Measurements from ENCODE around the gene DUSP21.

DNA sequence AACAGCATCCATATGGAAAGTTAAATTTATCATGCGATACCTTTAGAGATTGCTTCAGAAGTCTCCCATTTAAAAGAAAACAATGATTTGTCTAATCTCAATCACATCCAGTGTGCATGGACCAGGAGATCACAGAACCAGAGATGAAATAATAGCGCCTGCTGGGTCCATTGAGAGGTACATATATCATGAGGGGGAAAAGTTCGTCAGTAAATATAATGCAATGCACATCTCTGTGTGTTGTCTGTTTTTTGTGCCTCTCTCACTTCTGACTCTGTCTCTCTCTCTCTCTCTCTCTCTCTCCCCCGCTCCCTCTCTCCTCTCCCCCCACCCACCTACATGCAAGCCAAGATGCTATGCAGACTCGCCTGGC, 92.1 kb downstream of the FUNDC1 start:
- PRO-cap: no peak

- PRO-cap: no peak
These were observed 108.8 kb upstream of the FUNDC1 start for GRCh38 chrX:44651499-44651773.

- PRO-cap: no peak
These were observed at the start of gene DUSP21 for GRCh38 chrX:44843794-44844133. DUSP21 (plus strand) TSS chrX:44844021.

DNA sequence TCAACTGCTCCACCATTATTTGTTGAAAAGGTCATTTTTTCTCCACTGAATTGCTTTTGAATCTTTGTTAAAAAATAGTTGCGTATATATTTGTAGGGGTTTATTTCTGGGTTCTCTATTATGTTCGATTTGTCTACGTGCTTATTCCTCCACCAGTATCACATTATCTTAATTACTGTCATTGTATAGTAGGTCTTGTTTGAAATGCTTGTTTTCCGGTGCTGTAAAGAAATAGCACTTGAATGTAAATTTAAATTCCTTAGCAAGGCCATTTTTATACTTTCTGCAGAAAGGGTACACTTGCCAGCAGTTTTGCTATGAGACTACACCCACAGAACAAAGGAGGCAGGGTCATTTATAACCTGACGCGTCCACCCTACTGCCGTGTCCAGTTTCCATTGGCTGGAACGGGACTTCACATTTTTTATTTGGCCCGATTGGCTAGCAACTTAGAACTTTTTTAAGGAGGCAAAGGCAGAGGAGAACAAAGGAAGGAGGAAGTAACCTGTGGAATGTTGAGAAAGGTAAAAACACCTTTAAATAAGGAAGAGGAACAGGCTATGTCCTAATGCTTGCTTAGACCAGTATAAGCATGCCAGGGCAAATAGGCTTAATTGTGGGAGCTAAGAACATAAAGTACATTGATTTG, 18.5 kb downstream of the KDM6A start:
- PRO-cap: no peak

DNA sequence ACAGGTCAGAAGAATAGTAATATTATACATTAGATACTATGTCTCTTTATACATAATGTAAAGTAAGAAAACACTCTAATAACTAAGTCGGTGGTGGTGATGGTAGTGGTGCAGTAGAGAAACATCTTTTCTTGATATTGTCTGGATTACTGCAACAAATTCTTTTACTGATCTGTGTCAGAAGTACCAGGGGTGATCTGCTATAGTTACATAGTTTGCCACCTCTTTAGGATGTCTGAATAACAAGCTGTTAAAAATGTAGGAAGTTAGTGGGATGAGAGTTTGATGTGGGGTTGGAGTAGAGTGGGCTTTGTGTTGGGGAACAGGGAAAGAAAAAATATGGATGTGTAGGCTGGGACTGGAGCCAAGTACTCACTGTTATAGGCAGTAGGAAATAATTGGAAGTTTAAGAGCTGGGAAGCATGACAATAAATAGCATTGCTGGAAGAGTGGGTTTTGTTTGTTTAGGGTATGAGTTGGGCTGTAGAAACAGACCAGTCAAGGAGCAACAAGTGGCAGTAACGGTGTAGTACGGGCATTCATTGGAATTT, 81.4 kb downstream of the KDM6A start:
- PRO-cap: no peak

- PRO-cap: no peak
These were observed 2.2 kb downstream of the DIPK2B start for GRCh38 chrX:45198153-45199239.

GRCh38 chrX:45743062-45743339, 542.3 kb upstream of the DIPK2B start:
- PRO-cap: unidirectional peak, minus-strand start at chrX:45743197

DNA sequence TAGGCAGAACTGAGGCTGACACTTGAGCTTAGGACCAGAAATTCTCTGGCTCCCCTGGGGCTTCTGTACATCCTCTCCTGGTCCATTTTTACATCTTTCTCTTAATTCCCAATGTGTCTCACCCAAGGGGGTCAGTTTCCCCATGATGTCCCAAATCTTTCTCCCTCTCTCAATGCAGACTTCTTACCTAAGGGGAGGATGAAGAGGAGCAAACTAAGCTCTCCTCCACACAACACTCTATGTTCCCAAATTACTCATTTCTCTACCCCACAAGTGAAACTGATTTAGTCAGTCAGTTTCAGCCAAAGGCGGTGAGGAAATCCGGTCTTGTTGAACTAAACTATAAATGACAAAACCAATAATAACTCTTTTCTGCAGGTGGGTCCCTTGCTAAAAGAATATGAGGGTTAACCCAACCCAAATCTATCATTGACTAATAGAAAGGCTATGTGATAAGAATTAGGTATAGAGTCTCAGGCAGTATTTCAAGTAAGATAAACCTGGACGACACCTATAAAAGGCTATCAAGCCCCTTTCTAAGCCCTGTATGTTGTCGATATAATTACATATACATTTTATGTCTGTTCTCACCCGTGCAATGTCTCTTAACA, 558.4 kb upstream of the DIPK2B start:
- PRO-cap: no peak

GRCh38 chrX:45806381-45807147, 605.9 kb upstream of the DIPK2B start:
- PRO-cap: no peak

GRCh38 chrX:46573909-46574480, 430 bp downstream of the CHST7 start:
- PRO-cap: no peak

DNA sequence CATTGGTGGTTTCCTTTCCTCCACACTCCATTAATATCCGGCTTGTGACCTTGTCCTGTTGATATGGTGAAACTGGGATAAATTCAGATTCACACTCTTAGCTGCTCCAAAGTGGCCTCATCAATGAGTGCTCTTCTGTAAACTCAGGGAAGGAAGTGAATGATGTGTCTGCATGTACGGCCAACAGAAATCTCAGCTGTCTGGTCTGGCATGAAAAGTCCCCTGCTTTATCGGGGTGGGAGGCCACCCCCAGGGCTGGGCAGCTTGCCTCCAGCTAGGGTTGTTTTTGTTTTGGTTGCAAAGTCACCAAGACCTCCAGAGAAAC, 54.4 kb downstream of the CHST7 start:
- PRO-cap: no peak

- PRO-cap: no peak
These were observed 1.4 kb downstream of the JADE3 start for GRCh38 chrX:46913545-46914078.

- PRO-cap: no peak
These were observed 9.1 kb upstream of the CDK16 start for GRCh38 chrX:47209396-47209857.

GRCh38 chrX:47219680-47220155, 1.2 kb downstream of the CDK16 start:
- PRO-cap: no peak

- PRO-cap: no peak
These were observed 5.8 kb upstream of the USP11 start for GRCh38 chrX:47226982-47227525.

DNA sequence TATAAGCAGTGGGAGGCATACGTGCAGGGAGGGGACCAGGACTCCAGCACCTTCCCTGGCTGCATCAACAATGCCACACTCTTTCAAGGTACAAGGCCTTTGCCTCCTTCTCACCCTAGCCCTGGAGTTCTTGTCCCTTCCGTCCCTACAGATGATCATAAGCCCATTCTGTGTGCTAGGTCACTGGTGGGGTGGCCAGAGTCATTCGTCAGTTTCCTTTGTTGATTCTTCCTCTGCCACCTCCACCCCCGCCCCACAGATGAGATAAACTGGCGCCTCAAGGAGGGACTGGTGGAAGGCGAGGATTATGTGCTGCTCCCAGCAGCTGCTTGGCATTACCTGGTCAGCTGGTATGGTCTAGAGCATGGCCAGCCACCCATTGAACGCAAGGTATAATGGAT, 6.3 kb downstream of the USP11 start:
- PRO-cap: no peak

DNA sequence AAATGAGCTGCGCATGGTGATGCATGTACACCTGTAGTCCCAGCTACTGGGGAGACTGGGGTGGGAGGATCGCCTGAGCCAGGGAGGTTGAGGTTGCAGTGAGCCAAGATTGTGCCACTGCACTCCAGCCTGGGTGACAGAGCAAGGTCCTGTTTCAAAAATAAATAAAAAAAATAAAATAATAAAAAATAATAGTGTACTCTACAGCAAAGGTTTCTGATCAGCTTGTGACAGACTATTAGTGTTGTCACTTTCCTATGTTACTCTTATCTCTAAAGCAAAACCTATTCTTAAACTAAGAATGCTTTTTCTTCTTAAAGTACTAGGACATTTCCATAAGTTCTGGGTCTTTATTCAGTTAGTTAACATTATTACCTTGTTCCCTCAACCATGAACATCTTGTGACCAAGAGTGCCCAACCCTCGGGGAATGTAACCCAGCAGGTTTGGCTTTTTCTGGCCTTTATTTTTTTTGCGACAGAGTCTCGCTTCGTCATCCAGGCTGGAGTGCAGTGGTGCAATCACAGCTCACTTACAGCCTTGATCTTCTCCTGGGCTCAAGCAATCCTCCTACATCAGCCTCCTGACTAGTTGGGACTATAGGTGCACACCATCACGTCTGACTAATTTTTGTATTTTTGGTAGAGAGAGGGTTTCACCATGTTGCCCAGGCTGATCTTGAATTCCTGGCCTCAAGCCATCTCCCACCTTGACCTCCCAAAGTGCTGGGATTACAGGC, 64.9 kb downstream of the USP11 start:
- PRO-cap: no peak

- PRO-cap: no peak
These were observed 48.9 kb upstream of the ZNF157 start for GRCh38 chrX:47321312-47321961.

GRCh38 chrX:47483458-47484235, 625 bp upstream of the ZNF41 start:
- PRO-cap: no peak

- PRO-cap: no peak
These were observed 37.6 kb upstream of the ARAF start for GRCh38 chrX:47523366-47523897.